Measurements from ENCODE around the gene FGF18.

DNA sequence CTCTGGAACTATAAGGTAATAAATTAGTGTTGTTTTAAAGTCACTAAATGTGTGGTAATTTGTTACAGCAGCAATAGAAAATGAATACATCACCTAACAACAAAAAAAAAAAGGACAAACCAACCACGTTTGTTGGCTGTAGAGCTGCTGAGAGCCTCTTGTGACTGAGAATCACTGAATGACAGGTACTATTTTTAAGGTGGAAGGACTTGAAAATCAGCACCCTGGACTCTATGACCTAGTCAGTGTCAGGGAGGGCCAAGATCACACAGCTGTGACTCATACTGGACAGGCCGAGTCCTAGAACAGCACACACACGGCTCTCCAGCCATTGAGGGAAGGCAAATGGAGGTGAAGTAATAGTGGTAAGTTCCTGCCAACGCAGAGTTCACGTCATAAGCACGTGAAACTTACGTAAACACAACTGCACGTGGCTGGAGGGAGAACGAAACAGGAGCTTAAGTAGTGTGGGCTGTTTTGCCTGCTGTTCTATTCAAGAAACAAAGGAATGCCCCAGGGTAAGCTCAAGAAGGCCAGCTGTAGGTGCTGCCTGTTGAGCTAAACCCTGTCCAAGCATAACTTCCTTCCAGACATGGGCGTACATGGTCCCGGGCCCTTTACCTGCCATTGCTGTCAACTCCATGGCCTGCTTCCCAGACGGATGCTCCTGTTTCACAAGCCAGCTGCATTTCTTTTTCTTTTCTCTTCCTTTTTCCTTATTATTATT lies 10.0 kb upstream of the LCP2 start:
- PRO-cap = no peak

- PRO-cap = no peak
Observed at GRCh38 chr5:170315206-170315673, 17.7 kb upstream of the LCP2 start.

DNA sequence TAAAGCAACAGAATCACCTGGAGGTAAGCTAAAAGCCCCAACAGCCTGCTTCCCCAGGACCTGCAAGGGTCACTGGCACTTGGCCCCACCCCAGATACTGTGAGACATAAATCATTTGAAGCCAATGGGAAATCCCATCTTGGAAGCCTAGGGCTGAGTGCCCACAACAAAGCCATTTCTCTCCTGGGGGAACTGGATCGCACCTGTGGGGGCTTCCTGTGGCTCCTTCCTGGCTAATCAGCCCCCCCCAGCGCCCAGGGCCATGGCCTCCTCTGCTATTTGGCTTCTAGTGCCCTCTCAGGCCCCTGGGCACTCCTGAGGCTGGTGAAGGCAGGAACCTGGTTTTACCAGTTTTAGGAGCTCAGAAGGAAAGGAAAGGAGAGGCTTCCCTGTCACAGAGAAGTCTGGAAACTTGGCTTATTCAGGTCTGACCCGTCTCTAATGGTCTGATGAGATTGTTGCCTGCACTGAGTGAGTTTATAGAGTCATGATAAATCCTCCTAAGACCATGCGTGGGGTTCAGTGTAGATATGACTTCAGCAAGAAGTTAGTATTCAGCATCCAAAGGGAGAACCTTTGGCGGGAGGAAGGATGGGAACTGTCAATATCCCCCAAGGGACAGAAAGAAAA lies 1.3 kb downstream of the KCNMB1 start:
- PRO-cap = no peak

GRCh38 chr5:170631728-170632177 lies 127.9 kb downstream of the KCNIP1 start:
- PRO-cap = no peak

DNA sequence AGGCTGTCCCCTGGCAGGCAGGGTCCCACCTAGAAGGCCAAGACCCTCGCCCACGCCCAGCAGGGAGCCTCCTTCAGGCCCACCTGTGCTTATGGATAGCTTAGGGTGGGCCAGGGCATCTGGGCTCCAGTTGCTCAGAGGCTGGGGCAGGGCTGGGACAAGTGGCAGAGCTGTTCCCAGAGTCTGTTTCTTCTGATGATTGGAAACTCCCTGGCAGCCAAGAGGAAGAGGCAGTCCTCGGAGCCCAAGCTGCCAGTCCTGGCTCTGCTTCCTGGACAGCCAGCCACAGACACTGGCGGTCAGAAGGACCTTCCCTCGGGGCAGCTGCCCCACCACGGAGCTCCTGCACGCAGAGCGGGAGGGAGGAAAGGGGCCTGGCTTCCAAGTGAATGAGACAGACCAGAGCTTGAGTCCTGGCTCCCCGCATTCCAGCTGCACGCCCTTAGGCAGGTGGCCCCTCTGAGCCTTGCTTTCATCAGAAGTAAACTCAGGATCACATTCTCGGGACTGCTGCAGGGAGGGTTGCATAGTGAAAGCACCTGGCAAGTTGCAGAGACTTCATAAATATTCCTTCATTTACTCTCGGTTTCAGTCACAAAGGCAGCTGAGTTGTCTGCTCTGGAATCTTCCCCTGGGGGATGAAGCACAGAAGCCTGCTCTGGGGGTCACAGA lies 37.9 kb upstream of the GABRP start:
- PRO-cap = no peak

DNA sequence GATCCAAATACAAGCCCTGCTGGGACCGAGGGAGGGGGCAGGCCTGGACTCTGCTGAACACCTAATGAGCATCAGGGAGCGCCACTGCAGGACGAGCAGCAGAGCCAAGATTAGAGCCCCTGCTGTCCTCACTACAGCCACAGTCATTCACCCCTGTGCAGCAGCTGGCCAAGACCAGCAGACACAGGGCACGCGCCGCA lies 301 bp downstream of the GABRP start:
- PRO-cap = no peak

DNA sequence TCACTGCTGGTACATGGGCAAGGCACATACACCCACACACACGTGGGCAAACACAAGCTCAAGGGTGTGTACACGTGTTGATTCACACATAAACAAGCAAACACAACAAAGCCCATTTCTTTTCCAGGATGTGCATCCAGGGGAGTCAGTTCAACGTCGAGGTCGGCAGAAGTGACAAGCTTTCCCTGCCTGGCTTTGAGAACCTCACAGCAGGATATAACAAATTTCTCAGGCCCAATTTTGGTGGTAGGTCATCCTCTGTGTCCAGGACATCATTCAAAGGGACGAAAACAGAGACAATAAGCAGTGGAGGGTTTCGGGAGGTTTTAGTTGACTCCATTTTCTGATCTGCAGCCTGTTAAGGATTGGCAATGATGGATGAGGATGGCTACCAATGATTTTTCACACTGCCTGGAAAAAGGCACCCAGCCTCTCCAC lies 5.5 kb downstream of the GABRP start:
- PRO-cap = no peak

- PRO-cap = no peak
Observed at GRCh38 chr5:171089812-171090070, 219.3 kb upstream of the TLX3 start.

DNA sequence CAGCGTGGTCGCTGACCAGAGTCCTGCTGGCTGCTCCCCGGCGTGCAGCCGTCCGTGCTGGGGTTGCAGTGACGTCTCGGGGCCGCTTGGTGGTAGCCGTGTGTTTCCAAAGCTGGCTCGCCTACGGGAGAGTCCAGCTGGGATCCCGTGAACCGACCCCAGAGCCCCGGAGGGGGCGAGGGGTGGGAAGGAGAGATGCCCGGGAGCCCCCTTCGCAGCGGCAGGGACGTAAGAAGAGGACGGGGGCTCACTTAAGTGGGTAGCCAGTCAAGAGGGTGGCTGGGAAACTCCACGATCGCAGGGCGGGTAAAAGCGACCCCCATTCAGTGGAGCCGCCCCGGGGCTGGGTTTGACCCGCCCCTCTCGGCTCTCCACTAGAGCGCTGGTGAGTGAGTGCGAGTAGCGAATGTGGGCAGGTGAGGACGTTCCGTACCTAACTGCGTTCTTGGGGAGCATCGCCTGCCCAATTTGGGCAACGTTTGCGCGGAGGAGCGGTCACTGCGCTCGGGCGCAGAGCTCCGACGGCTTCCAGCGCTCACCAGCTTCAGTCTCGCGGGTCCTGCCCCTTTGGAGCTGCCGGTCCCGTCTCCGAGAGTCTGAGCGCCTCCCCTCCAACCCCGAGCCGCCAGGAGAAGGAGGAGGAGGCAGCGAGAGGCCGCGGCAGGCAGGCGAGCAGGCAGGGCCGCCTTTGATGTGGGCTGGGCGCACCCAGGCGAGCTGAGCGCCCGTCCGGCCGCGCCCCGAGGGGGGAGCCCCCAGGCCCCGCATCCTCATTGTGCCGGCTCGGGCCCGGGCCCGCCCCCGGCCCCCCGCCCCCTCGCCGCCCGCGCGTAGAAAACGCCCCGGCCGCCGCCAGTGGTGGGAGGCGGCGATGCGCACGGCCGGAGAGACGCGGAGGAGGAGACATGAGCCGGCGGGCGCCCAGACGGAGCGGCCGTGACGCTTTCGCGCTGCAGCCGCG lies at the start of gene FGF18:
Gene FGF18 (plus strand): TSS at position 861 of the 961 bp plus-strand sequence.
- PRO-cap = no peak

- PRO-cap = no peak
Observed at GRCh38 chr5:171599324-171599787, 179.9 kb downstream of the FGF18 start.

- PRO-cap = no peak
Observed at GRCh38 chr5:171701150-171701476, 84.5 kb upstream of the SMIM23 start.

- PRO-cap = no peak
Observed at GRCh38 chr5:171839940-171840585, 54.4 kb downstream of the SMIM23 start.

DNA sequence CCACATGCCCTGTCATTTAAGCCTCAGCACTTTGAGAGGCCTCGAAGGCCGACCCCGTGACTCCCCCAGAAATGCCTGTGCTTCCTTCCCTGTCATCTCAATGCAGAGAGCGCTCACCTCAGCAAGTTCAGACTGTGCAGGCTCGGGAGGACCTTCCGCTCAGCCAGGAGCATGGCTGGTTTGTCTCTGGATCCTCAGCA lies 59.7 kb downstream of the SMIM23 start:
- PRO-cap = no peak

- PRO-cap = no peak
Observed at GRCh38 chr5:172096213-172096783, 89.9 kb upstream of the FBXW11 start.

GRCh38 chr5:172102856-172103922 lies 84.8 kb downstream of the STK10 start:
- PRO-cap = no peak

DNA sequence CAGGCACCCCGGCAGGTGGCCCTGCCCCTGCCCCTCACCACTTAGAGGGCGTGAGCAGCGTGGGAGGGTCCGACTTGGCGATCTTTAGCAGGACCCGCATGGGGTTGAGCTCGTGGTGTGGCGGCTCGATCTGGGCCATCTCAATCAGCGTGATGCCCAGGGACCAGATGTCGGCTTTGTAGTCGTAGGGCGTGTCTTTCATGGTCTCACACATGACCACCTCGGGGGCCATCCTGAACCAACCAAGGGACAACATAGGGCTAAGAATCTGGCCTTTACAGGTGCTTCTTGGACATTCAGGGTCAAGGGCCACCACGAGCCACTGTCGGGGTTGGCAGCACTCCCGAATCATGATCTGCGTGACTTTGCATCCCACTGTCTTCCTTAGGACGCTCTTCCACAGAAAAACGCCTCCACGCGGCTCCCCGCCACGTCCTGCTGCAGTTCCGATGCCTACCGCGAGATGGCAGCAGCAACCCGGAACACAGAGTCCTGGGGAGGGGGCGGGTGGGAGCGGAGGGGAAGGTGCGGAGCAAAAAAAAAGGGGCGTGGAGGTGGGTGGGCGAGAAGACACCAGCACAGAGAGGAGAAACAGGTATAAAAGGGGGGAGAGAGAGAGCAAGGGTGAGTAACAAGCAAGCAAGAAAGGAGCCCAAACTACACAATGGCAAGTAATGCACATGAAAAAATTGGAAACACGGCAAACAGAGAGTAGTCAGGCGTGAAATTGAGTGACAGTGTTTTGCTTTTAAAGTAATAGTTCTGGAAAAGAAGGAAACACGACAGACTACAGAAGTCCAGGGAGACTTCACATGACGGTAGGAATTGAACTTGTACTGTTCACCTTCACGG lies 81.2 kb downstream of the STK10 start:
- PRO-cap = no peak

DNA sequence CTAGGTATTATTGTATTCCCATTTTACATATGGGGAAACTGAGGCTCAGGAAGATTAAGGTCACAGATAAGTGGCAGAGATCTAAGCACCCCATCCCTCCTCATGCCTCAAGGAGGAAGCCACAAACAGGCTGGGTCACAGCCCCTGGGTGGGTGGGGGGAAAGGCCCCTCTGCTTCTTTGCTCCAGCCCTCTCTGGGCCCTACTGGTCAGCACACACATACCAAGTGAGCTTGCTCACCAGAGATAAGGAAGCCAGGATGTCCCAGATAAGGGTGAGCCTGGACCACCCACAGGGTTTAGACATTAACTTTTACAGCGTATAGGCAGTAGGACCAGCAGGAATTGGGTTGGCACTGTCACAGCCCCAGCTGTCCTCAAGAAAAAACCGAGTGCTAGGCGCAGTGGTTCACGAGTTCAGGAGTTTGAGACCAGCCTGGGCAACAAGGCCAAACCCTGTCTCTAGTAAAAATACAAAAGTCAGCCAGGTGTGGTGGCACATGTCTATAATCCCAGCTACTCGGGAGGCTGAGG lies 45.2 kb downstream of the STK10 start:
- PRO-cap = no peak

DNA sequence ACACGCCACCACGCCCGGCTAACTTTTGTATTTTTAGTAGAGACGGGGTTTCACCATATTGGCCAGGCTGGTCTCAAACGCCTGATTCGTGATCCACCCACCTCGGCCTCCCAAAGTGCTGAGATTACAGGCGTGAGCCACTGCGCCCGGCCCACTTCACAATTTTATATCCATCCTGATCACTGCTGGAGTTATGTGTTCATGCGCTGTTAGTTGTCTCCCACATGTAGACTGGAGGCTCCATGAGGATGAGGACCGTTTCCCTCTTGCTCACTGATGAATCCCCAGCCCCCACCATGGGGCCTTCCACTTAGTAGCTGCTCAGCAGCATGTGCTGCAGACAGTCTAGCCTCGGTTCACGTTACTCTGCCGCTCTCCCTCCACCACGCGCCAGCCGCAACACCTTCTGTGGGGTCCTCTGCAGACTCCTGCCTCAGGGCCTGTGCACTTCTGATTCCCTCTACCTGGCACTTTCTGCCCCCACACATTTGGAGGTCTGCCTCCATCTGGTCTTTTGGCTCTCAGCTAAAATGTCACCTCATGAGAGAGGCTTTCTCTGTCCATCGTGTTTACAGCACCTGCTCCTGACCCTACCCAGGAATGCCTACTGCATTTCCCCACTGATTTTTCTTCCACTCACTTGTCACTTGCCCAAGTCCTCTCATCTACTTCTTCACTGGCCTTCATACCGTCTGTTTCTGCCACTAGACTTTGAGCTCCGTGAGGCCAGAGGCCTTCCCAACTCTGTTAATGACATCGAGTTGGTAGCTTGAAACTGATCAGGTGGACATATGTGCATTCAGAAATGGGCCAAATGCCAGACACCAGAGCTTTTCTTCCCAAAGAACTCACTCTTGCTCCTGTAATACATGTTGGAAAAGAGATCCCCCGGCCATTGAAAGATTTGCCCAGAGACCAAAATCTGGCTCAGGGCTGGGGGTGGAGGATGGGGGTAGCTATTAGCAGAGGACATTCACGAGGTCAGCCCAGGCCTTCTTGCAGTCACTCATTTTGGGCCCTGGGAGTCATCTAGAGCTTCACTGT lies 36.2 kb downstream of the STK10 start:
- PRO-cap = no peak

GRCh38 chr5:172177000-172177646 lies 10.9 kb downstream of the STK10 start:
- PRO-cap = no peak

DNA sequence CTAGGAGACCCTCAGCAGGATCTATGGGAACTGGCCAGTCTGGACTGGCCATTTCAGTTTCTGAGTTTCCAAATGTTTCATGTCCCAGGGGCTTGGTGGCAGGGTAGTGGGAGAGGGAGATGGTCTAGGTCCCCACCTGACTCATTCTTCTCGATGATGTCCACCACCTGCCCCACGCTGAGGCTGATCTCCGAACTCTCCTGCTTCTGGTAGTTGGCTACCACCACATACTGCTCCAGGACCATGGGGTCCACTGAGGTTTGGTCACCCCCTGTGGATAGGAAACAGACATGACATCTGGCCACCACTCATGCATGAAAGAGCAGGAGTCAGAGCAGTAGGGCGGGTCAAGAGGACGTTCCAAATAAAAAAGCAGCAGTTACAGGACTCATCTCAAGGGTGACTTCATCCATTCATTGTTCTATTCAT lies 79.0 kb upstream of the UBTD2 start:
- PRO-cap = no peak